SK-N-DZ (cell line): Measurements from ENCODE around the gene TNFSF10.

DNA sequence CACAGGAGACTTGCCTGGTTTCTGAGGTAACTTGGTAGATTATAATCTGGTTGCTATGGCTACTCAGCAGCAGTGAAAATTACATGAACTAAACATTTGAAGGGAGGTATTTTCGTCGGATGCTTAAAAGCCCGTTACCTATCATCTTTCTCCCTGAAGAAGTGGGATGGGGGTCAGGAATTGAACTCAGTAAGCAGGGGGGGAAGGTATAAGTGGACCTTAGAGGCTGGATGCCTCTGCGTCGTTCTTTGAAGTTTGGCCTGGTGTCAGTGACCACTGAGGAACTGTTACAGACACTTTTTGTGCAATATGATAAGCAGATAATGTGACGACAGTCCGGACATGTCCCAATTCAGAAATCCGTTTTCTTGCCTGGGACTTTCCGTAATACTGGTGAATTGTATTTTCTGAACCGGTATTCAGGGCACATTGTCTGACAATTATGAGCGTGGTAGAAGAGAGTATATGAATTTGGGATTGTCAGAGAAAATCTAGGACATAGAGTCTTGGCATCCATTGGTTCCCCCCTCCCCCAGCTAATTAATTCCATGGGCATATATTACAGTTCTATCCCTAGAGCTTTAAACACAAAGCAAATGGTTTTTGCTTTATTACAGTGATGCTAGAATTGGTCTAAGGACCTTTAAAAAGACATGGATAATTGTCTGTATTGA is 91.1 kb downstream of the FNDC3B start:
RAMPAGE:
- cytosol, long total RNA: no peak
- nucleus, long total RNA: no peak

DNA sequence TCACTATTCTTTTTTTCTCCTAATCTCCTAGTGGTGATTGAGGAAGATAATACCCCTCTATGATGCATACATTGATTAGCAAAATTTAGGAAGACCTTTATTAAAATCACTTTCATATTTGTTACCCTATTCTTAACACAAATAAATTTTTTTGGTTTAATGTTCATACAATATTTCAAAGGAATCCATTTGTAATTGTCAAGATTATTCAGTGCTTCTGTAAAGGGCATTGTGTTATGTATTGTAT is 145.8 kb downstream of the GHSR start:
RAMPAGE:
- cytosol, long total RNA: no peak
- nucleus, long total RNA: no peak

GRCh38 chr3:172519614-172520829 is 3.2 kb downstream of the TNFSF10 start:
RAMPAGE:
- cytosol, long total RNA: no peak
- nucleus, long total RNA: no peak

DNA sequence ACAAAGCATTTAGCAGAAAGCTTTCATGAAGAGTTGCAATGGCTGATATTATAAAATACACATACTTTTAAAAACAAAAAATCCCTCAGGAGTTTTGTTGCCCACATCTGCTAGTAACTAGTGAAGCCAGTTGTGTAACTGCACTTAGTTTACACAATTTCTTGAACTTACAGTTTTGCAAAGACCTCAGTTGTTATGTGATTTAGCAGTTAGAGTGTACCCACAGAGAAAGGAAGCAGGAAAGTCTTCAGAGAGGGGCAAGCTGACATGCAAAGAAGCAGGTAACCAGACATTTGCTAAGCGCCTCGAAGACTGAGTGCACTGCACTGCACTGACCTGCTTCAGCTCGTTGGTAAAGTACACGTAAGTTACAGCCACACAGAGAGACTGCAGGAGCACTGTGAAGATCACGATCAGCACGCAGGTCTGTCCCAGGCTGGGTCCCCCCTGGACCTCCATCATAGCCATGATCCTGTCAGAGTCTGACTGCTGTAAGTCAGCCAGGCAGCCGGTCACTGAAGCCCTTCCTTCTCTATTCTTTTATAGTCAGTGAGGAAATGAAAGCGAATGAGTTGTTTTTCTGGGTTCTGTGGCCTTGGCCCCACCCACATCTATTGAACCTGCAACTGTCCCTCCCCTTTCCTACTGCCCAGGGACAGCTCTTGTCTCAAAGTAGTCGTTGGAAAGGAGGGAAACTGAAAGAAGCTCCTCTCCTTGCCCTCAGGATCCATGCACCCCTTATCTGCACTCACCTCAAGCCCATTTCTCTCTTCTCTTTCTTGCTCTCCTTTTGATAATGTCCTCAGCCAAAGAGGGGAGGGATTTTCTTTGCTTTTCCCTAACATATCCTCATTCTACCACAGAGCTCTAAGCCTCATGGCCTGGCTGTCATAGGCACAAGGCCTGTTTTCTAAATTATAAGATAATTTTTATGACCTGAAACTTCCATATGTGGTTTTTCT is at the start of gene TNFSF10:
TNFSF10 (minus strand) TSS at position 514 of the 962 bp plus-strand sequence.
RAMPAGE:
- cytosol, long total RNA: no peak
- nucleus, long total RNA: no peak

DNA sequence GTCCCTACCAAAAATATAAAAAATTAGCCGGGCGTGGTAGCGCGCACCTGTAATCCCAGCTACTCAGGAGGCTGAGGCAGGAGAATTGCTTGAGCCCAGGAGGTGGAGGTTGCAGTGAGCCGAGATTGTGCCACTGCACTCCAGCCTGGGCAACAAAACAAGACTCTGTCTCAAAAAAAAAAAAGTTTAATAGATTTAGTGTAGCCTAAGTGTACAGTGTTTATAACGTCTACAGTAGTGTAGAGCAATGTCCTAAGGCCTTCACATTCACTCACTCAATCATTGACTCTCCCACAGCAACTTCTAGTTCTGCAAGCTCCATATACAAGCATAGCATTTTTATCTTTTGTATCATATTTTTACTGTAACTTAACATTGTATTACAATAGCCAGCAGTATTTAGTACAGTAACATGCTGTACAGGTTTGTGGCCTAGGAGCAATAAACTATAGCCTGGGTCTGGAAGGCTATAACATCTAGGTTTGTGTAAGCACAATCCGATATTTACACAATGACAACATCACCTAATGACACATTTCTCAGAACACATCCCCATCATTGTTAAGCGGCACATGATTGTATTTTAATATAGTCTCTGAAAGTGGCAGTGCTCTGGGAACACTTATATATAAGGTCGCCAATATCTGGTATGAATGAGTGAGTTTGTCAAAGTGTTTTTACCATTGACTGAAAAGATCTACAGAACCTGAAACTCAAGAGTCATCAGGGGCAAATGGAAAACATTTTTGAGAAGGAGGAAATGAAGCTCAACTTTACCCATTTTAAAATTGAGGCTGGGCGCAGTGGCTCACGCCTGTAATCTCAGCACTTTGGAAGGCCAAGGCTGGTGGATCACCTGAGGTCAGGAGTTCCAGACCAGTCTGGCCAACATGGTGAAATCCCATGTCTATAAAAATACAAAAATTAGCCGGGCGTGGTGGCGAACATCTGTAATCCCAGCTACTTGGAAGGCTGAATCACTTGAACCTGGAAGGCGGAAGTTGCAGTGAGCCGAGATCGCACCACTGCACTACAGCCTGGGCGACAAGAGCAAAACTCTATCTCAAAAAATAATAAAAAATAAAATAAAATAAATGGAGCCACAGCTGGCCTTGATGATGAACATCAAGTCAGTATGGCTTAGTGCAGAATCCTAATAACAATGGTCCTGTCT is 38.7 kb upstream of the TNFSF10 start:
RAMPAGE:
- cytosol, long total RNA: no peak
- nucleus, long total RNA: no peak

GRCh38 chr3:172623716-172624171 is 87.1 kb downstream of the NCEH1 start:
RAMPAGE:
- cytosol, long total RNA: no peak
- nucleus, long total RNA: no peak

DNA sequence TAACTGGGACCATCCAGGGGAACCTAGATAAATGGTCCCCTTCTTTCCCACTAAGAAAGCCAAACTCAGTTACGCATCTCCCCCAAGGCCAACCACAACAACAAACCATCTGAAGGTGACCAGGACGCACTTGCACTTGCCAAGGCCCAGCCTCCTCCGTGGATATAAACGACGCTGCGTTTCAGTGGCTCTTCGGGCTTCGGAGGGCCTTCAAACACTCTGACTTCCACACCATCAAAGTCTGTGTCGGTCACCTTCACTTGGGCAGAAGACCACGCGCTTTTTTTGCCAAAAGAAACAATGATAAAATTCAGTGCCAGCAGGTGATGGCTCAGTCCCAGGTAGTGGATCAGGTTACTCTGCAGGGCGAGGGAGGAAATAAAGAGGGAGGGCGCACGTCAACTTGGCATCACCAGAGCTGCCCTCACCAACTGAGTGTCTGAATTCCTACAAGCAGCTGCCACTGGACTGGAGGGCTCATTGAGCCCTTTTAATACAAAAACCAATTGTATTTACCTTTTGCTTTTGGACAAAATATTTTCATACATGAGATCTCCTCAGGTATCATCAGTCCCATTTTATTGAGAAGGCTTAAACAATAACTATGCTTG is 63.0 kb downstream of the NCEH1 start:
RAMPAGE:
- cytosol, long total RNA: no peak
- nucleus, long total RNA: no peak

DNA sequence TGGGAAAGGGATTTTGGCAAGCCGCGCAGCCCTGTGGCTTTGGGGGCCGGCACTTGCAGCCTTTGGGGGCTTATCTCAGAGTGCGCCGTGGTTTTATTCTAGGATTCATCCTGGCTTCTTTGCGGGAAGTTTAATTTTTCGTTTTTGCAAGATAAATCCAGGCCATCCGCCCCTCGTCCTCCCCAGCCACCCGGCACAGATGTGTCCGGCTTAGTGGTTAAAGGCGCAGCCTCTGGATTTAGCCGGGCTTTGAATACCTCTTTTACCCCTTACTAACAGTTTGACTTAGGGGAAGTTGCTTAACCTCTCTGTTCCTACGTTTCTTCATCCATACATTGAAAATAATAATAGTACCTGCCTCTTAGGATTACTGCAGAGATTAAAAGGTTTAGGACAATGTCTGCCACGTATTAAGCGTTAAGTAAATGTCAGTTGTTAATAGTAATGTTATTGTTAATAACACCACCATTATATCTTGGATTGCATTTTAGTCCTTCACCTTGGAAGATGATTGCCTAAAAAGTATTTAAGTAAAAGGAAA is 680 bp downstream of the ECT2 start:
RAMPAGE:
- cytosol, long total RNA: no peak
- nucleus, long total RNA: no peak

DNA sequence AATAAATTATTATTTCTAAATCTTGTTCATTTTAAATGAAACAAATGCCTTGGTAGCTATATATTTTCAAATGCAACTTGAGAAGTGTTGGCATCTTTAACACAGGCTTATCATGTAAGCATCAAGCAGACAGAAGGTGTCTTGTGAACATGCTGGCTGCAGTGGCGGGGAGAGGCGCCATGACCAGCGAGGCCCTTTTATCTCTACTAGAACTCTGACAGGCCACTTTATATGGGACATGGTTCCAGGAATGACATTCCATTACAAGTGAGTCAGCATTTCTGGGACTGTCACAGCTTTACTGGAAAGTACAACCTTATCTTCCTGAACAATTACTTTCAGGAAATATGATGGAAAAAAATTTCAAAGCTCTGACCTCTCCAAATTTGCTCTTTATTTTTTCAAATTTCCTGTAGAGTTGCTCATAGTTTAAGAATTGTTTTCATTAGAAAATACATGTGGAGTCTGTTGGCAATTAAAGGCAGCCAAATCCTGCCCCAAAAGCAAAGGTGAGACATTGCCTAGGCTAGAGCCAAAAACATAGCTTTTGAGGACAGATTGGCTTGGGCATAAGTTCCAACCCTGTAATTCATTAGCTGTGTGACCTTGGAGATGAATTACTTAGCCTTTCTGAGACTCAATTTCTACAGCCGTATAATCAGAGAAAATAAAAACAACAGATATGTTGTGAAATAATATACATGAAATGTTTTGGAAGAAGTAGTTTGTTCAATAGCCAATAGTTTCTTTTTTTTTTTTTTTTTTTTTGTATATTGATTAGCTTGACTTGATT is 106.7 kb downstream of the ECT2 start:
RAMPAGE:
- cytosol, long total RNA: no peak
- nucleus, long total RNA: no peak

DNA sequence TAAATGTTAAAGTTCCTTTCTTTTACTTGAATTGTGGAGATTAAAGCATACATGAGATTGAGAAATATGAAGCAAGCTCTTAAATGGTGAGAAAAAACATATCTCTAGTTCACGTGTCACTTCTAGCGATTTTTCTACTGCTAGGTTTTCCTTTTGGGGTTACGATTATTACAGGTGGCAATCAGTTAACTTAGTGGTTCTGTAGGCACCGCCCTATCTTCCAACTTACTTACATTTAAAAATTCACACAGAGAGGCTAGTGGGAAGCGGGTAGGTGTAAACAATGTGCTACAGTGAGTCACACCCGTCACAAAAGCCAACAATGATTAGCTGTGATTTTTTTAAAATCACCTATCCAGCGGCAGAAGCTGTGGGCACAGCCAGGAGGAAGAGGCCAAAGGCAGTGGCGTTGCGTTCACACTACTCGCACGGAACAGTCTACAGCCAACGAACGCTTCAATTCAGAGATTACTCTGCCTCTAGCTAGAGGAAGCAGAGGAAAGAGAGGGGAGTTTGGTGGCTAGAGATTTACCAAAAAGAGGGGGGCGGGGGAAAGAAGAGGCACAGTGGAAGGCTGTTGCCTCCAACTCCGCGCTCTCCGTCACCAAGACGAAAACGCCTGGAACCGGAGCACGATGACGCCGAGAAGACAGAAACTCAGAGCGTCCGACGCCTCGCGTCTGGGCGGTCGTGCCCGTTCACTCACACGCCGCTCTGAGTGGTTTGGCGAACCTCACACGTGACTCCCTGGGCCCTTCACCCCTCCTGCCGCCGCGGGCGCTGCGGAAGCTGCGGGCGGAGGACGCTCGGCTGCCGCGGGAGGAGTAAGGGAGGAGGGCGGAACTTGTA is 2.4 kb upstream of the NLGN1 start:
RAMPAGE:
- cytosol, long total RNA: no peak
- nucleus, long total RNA: no peak

DNA sequence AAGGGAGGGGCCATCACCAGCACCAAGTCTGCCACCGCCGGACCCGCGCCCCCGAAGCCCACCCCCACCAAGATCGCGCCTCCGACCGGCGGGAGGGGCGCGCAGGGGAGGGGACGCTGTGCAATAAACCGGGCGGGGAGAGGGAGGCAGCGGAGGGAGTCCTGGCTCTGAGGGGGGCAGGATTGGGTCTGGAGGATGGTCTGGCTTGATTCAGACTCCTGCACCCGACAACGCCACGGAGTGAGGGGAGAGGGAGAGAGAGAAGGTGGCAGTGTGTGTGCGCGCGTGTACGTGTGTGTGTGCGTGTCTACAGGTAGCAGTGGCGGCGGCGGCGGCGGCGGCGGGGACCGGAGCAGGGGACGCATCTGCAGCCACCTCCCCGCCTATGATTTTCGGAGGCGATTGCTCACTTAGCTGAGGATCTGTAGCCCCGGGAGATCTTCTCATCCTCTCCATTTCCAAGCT is 1.8 kb upstream of the NLGN1 start:
RAMPAGE:
- cytosol, long total RNA: no peak
- nucleus, long total RNA: no peak

DNA sequence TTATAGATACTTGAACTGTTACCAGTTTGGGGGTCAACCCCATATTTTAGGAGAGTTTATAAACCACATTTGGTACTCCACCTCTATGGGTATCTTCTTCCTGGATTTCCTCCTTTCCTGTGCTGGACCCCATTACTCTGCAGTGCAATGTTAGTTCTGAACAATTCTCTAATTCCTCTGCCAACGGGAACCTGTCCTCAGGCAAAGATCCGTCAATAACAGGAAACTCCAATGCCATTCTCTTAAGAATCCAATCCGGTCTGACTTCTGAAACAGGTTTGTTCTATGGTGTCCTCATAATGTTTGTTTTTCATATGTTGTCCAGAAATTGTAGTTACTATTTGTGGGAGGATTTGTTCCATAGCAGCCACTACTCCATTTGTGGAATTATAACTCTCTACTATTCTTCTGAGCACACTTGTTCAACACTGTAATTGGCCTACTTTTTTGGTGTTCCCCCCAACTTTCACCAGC is 112.7 kb downstream of the TBL1XR1 start:
RAMPAGE:
- cytosol, long total RNA: no peak
- nucleus, long total RNA: no peak

GRCh38 chr3:177185043-177185736 is 12.1 kb downstream of the TBL1XR1 start:
RAMPAGE:
- cytosol, long total RNA: no peak
- nucleus, long total RNA: no peak

RAMPAGE:
- cytosol, long total RNA: no peak
- nucleus, long total RNA: no peak
Observed at GRCh38 chr3:177196041-177197022, 950 bp downstream of the TBL1XR1 start.

DNA sequence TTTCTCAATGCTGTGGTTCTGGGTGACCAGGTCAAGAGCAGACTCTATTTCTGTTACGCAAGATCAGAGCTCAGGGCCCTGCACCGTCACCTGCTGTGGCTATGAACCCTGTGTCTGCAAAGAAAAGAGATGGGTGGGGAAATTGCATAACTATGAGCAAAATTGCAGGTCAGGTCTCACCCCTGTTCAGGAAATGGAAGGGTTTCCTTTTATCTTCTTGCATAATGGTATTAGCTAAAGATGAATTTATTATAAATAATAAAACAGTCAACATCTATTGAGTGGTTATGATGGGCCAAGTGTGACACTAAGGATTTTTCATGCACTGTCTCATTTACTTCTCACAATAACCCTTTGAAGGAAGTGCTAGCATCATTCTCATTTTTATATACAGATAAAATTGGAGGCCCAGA is 252.5 kb upstream of the TBL1XR1 start:
RAMPAGE:
- cytosol, long total RNA: no peak
- nucleus, long total RNA: no peak

RAMPAGE:
- cytosol, long total RNA: no peak
- nucleus, long total RNA: no peak
Observed at GRCh38 chr3:177569964-177570231, 372.6 kb upstream of the TBL1XR1 start.

RAMPAGE:
- cytosol, long total RNA: no peak
- nucleus, long total RNA: no peak
Observed at GRCh38 chr3:177665467-177666309, 468.4 kb upstream of the TBL1XR1 start.

GRCh38 chr3:179404113-179404940 is 46.9 kb downstream of the GNB4 start:
RAMPAGE:
- cytosol, long total RNA: no peak
- nucleus, long total RNA: no peak

GRCh38 chr3:179438694-179439575 is 12.3 kb downstream of the GNB4 start:
RAMPAGE:
- cytosol, long total RNA: no peak
- nucleus, long total RNA: no peak

DNA sequence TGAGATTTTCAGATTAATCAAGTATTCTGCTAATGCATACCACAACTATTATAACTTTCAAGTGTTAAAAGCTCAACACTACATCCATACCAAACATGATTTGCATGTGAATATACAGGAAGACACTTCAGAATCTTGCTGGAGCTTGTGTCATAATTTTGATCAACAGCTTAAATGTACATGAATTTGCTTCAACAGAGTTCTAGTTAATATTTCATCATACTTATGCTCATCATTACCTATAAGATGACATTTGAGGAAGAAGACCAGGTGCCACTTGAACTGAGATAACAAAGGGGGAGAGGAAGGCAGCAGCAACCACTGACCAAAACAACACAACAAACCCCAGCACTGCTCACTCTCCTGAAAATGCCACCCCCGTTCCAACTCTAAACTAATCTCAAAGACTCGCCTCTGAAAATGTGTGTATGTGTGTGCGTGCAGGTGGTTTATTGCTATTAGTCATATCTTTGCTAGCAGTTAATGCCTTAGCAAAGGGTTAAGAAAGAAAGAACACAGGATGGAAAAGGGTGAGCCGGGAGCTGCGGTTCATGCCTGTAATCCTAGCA is 4.6 kb downstream of the PEX5L start:
RAMPAGE:
- cytosol, long total RNA: no peak
- nucleus, long total RNA: no peak